Sigmoid colon (tissue), 4 donors: ENCODE data around the gene HERC3.

DNA sequence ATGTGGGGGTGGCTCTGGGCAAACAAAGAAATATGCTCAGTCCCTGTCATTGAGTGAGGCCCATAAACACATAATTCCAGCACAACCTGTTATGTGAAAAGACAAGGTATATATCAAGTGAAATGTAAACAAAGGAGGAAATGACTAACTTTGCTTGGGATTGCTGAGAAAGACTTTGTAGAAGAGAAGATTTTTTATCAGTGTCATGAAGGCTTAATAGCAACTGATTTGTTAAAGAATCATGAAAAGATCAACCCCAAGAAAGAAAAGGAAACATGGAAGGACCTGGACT, 34.7 kb upstream of the PPM1K start:
- PRO-cap, result no peak
- RAMPAGE, long total RNA, 4 experiments, result no peak in any of the 4 experiments

GRCh38 chr4:88592221-88592802, at the start of gene HERC3:
Gene HERC3 (plus strand): TSS chr4:88592480.
- PRO-cap, result bidirectional peak, plus-strand start at chr4:88592491, minus-strand start at chr4:88592279; unidirectional peak, plus-strand start at chr4:88592659
- RAMPAGE, long total RNA, 4 experiments, result start-site peak on the plus strand in 2 of 4 experiments, at chr4:88592491-88592520 at its widest, 18 to 57 reads per replicate

DNA sequence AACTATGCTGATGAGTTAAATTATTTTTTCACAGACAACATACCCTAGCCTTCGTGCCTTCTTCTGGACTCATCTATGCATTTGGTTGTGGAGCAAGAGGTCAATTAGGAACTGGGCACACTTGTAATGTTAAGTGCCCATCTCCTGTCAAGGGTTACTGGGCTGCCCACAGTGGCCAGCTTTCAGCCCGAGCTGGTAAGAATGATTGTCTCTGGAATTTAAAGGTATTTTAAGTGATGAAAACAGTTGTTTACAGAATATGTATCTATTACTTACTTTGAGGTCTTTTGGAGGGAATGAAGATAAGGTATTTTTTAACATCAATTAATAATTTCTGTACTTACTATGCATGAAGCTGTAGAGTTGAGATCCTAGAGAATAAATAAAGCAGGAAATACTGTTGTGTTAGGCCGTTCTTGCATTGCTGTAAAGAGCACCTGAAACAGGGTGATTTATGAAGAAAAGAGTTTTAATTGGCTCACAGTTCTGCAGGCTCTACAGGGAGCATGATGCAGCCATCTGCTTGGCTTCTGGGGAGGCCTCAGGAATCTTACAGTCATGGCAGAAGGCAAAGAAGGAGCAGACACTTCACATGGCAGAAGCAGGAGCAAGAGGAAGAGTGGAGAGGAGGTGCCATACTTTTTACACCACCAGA, 41.7 kb downstream of the NAP1L5 start:
- PRO-cap, result no peak
- RAMPAGE, long total RNA, 4 experiments, result no peak in any of the 4 experiments

GRCh38 chr4:88758624-88759769, 61.4 kb upstream of the NAP1L5 start:
- PRO-cap, result no peak
- RAMPAGE, long total RNA, 4 experiments, result start-site peak on the minus strand in 1 of 4 experiments, at chr4:88758779-88759577 at its widest, 36 reads per replicate

- PRO-cap, result no peak
- RAMPAGE, long total RNA, 4 experiments, result no peak in any of the 4 experiments
Measured at GRCh38 chr4:89134903-89135260, 23.5 kb downstream of the TIGD2 start.

DNA sequence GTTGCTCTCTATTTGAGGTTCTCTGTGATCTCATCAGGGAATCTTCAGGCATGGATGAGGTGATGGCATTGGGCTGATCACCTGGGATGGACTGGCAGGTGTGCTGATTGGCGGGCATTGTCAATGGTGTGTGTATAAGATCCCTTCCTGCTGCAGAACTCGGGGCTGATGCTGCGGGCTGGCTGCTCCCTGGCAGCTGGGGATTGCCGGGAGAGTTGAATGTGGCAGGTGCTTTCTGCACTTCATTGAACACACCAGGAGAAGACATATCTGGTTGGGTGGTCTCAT, 58.0 kb downstream of the GPRIN3 start:
- PRO-cap, result no peak
- RAMPAGE, long total RNA, 4 experiments, result no peak in any of the 4 experiments

GRCh38 chr4:89305713-89306350, 1.8 kb downstream of the GPRIN3 start:
- PRO-cap, result no peak
- RAMPAGE, long total RNA, 4 experiments, result no peak in any of the 4 experiments

DNA sequence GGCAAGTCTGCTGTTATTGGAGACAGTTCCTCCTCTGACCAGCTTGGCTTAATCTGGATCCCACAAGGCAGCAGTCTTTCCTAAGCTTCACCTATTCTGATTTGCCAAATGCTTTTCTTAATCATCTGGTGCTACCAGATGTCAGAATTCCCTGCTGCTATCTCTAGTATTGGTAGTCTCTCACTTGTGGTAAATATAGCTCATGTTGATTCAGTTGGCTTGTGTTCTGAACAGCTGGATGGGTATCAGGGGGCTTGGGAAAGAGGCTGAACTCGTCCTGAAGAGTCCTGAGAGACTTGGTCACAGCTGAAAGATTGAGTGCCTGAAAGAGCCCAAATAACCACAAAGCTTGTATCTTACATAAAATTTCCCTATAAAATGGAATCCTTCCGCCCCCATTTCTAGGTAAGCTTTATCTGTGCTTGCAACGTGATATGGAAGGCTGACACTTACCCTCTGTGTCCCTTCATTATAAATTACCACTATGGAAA, 104.0 kb upstream of the GPRIN3 start:
- PRO-cap, result no peak
- RAMPAGE, long total RNA, 4 experiments, result no peak in any of the 4 experiments

- PRO-cap, result no peak
- RAMPAGE, long total RNA, 4 experiments, result no peak in any of the 4 experiments
Measured at GRCh38 chr4:93827570-93827943, 996 bp upstream of the ATOH1 start.

GRCh38 chr4:94147953-94148455, 59.7 kb upstream of the SMARCAD1 start:
- PRO-cap, result no peak
- RAMPAGE, long total RNA, 4 experiments, result no peak in any of the 4 experiments

DNA sequence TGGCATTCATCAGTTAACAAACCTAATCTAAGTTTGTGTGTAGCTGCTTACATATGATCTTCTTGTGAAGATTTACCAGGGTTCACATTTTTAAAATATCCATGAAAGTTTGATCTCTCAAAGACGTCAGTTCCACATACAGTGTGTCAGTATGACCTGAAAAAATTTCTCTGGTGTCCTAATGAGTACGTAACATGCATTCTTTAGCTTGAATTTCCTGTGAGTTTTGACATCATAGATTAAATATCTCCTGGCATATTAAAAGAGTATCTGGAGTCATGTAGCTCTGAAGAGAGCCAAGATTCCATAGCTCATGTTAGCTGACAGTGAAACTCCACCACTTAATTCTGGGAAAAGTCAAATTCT, 43.9 kb upstream of the PDLIM5 start:
- PRO-cap, result no peak
- RAMPAGE, long total RNA, 4 experiments, result no peak in any of the 4 experiments

DNA sequence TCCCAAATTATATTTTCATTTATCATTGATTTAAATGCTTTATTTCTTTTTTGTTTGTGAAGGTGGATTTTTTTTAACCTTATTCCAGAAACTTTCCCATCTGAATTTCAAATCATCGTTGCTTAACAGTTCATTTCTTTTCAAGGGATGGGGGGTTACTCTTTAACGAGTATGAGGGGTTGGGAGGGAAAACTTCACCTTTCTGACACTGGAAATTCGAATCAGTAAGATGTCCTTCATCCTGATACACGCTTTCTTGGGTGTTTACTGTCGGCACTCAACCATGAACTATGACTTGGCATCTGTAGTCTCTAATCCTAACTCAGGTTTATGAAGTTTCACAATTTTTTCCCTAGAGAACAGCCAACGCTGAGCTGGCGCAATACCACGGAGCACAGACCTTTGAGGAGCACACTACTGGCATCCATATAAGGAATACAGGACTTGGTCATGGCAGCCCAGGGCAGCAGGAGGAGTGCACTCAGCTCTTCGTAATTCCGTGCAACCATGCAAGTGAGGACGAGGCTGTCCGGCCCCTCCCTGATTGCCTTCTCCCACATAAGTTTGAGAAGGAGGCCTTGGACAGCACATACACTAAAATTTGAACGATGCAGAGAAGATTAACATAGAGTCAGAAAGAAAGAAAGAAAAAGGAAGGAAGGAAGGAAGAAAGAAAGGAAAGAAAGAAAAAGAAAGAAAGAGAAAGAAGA, 41.1 kb upstream of the PDLIM5 start:
- PRO-cap, result bidirectional peak, plus-strand start at position 456 of the sequence, minus-strand start at position 292 of the sequence
- RAMPAGE, long total RNA, 4 experiments, result no peak in any of the 4 experiments

DNA sequence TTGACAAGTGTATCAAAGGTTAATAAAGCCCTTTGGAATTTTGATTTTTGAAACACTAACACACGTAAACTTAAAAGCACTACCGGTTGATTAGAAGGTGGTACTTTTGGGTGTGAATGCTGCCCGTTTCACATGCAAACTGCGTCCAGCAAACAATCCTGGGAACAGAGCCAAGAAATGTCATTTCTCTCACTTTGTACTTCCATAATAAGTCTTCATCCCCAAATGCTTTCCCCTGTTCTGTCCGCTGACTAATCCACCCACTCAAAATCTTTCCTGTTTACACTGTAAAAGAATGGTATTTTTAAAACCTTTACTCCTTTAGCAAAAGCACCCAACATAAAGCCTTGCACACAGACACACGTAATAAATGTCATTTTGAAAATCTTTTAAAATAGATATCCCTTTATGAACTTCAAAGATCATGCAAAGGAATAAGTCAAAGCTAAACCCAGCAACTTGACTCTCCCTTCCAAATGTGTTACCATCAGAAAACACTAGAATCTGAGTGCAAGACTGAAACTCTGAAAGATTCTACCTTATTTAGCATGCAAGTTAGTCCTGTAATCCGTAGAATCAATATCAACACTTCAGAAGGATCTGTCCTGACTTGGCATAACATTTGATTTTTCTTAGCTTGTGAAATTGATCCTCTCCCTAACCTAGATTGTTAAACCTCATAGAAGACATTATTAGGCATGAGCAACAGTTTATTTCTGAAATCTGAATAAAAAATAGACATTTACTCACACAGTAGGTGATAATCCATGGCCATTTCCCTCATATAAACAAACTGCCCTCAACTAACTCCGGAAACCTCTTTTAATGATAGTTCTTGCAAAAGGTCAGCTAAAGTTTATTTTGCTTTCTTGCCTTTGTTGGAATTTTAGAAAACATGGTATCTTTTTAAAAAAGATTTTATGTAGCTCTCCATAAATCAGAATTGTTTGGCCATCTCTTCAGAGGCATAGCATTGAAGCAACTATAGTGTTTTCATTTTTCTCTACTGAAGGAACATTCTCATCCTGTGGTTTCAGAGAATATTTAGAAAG, 38.8 kb upstream of the PDLIM5 start:
- PRO-cap, result no peak
- RAMPAGE, long total RNA, 4 experiments, result no peak in any of the 4 experiments

GRCh38 chr4:94451296-94451612, 488 bp upstream of the PDLIM5 start:
- PRO-cap, result no peak
- RAMPAGE, long total RNA, 4 experiments, result no peak in any of the 4 experiments

GRCh38 chr4:94526306-94526750, 74.6 kb downstream of the PDLIM5 start:
- PRO-cap, result no peak
- RAMPAGE, long total RNA, 4 experiments, result no peak in any of the 4 experiments

DNA sequence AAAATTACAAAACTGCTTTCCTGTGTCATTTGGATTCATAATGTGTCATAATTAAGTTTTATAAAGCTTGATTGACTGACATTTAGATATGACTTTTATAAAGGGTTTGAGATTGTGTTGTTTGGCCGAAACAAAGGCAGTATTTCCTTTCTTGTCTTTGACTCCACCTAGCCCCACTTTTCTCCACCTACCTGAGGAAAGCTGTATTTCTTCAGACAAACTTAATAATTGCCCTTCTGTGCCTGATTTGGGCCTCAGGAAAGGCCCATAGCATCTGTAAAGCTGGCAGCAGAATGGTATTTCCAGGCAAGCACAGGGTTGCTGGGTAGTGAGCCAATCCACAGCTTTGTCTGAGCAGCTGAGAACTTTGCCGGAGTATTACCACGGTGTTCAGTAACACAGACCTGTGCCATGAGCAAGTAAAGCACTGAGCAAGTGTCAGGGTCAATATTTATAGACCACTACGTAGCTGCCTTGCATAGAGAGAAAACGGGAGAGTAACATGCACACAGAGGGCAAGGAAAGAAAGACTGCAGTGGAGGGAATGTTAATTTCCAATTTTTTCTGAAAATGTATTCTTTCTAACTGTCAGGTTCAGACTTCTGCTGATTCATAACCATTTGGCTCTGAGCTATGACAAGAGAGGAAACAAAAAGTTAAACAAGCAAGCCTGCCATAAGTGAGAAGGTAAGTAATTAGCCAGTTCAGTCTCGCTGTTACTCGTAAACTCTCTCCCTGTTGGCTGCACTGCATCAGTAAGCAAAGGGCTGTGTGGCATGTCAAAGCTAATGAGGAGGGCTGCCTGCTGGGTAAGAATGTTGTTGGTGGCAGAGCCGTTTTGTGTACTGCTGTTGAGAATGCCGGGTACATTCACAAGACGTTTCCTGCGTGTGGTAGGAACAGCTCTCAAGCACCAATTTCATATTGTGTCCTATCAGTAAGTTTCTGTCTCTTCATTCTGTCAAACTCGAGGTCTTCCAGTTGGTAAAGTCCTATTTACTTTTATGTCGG, 238.0 kb downstream of the BMPR1B start:
- PRO-cap, result no peak
- RAMPAGE, long total RNA, 4 experiments, result no peak in any of the 4 experiments

GRCh38 chr4:95528412-95528881, 20.3 kb downstream of the UNC5C start:
- PRO-cap, result unidirectional peak, plus-strand start at chr4:95528702
- RAMPAGE, long total RNA, 4 experiments, result no peak in any of the 4 experiments

- PRO-cap, result no peak
- RAMPAGE, long total RNA, 4 experiments, result no peak in any of the 4 experiments
Measured at GRCh38 chr4:95543554-95544153, 5.1 kb downstream of the UNC5C start.

- PRO-cap, result no peak
- RAMPAGE, long total RNA, 4 experiments, result no peak in any of the 4 experiments
Measured at GRCh38 chr4:95545413-95546158, 3.2 kb downstream of the UNC5C start.

- PRO-cap, result no peak
- RAMPAGE, long total RNA, 4 experiments, result no peak in any of the 4 experiments
Measured at GRCh38 chr4:97903463-97903876, 239.8 kb downstream of the STPG2 start.